ENCODE measurements around a stretch of chr10.

DNA sequence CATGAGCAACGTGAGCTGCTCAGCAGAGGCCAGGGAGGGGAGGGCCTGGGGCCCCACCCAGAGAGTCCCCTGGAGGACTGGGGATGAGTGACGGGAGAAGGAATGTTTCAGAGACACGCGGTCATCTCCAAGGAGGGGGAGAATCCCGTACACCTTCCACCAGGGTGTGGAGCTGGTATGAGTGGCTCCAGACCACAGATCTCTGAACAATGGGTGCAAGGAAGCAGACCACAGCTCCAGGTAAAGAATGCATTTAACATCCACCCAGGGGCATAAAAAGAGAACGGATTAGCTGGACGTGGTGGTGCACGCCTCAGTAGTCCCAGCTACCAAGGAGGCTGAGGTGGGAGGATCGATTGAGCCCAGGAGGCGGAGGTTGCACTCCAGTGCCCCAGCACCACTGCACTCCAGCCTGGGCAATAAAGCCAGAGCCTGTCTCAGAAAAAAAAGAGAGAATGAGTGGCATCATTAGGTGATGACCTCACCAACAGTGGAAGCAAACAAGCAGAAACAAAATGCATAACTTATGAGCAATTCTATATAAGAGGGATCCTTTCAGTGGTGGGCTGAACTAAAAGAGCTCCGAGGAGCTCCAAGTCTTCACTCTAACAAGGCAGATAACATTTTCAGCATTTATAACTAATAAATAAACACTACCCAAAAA lies 12.6 kb downstream of the PSAP start:
- PRO-cap, 2 experiments = no peak in any of the 2 experiments
- RAMPAGE, long total RNA, 4 experiments = no peak in any of the 4 experiments

- PRO-cap, 2 experiments = no peak in any of the 2 experiments
- RAMPAGE, long total RNA, 4 experiments = no peak in any of the 4 experiments
Observed at GRCh38 chr10:71851644-71852128, 635 bp upstream of the PSAP start.

GRCh38 chr10:71853837-71854378 lies 2.9 kb upstream of the PSAP start:
- PRO-cap, 2 experiments = no peak in any of the 2 experiments
- RAMPAGE, long total RNA, 4 experiments = no peak in any of the 4 experiments

GRCh38 chr10:72007042-72007515 lies 42.9 kb downstream of the CHST3 start:
- PRO-cap, 2 experiments = no peak in any of the 2 experiments
- RAMPAGE, long total RNA, 4 experiments = no peak in any of the 4 experiments

- PRO-cap, 2 experiments = no peak in any of the 2 experiments
- RAMPAGE, long total RNA, 4 experiments = no peak in any of the 4 experiments
Observed at GRCh38 chr10:72009135-72010123, 45.2 kb downstream of the CHST3 start.

DNA sequence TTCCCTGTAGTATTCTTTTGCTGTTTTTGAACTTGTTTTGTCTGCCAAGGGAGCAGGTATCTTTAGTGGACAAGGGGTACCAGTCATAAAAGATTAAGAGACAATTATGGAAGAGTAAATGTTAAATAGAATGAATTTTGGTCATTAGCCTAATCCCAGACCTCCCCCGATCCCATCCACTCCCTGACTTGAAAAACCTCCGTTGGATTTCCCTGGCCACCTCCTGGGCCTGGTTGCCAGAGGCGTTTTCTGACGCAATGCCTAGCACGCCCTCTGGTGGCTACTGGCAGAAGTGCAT lies 40.0 kb downstream of the SPOCK2 start:
- PRO-cap, 2 experiments = no peak in any of the 2 experiments
- RAMPAGE, long total RNA, 4 experiments = no peak in any of the 4 experiments

GRCh38 chr10:72086876-72087907 lies 1.2 kb downstream of the SPOCK2 start:
- PRO-cap, 2 experiments = peak in 1 of 2 experiments; most common plus-strand start chr10:72087741 (in 1); most common minus-strand start chr10:72087703 (in 1)
- RAMPAGE, long total RNA, 4 experiments = no peak in any of the 4 experiments

DNA sequence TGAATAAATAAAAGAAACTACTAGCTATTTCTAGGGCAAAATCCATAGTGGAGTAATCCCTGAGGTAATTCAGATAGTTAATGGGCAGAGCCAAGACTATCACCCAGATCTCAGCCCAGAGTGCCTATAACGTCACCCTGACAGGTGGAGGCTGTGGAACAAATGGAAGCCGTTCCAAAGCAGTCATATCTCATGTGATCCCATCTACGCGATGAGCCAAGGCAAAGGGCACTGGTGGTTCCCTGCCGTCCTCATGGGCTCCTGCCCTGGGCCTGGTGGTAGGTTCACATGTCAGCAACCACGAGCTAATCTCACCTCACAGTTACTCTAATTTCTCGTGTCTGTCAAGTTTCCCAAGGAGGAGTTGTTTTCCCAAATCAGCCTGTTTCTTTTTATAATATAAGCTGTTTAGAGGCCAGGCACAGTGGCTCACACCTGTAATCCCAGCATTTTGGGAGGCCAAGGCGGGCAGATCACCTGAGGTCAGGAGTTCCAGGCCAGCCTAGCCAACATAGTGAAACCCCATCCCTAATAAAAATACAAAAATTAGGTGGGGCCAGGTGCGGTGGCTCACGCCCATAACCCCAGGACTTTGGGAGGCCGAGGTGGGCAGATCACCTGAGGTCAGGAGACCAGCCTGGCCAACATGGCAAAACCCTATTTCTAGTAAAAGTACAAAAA lies 22.5 kb upstream of the ASCC1 start:
- PRO-cap, 2 experiments = no peak in any of the 2 experiments
- RAMPAGE, long total RNA, 4 experiments = no peak in any of the 4 experiments

GRCh38 chr10:72257091-72257443 lies 16.7 kb upstream of the DDIT4 start:
- PRO-cap, 2 experiments = no peak in any of the 2 experiments
- RAMPAGE, long total RNA, 4 experiments = no peak in any of the 4 experiments

- PRO-cap, 2 experiments = no peak in any of the 2 experiments
- RAMPAGE, long total RNA, 4 experiments = no peak in any of the 4 experiments
Observed at GRCh38 chr10:72260098-72260355, 13.7 kb upstream of the DDIT4 start.

- PRO-cap, 2 experiments = no peak in any of the 2 experiments
- RAMPAGE, long total RNA, 4 experiments = no peak in any of the 4 experiments
Observed at GRCh38 chr10:72277264-72277778, 3.6 kb downstream of the DDIT4 start.

DNA sequence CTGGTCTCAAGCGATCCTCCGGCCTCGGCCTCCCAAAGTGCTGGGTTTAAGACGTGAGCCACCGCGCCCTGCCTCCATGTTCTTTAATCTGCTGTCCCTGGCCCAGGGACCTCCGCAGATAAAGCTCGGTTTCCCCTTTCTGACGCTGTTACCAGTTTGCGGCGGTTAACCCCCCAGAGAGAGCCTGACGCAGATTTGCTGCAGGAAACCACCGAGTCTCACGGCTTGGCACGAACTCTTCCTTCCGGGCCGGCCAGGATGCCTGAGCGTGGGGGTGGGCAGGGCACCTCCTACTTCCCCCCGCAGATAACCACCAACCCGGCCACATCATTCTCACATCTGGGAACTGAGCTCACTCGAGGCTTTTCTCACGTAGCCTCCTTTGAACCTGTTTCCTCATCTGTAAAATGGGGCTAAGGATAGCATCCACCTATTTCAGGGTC lies 23.4 kb downstream of the DDIT4 start:
- PRO-cap, 2 experiments = peak in 2 of 2 experiments; most common plus-strand start position 336 of the sequence (in 2); most common minus-strand start position 90 of the sequence (in 2)
- RAMPAGE, long total RNA, 4 experiments = no peak in any of the 4 experiments

- PRO-cap, 2 experiments = no peak in any of the 2 experiments
- RAMPAGE, long total RNA, 4 experiments = no peak in any of the 4 experiments
Observed at GRCh38 chr10:72308351-72308988, 34.7 kb downstream of the DDIT4 start.

DNA sequence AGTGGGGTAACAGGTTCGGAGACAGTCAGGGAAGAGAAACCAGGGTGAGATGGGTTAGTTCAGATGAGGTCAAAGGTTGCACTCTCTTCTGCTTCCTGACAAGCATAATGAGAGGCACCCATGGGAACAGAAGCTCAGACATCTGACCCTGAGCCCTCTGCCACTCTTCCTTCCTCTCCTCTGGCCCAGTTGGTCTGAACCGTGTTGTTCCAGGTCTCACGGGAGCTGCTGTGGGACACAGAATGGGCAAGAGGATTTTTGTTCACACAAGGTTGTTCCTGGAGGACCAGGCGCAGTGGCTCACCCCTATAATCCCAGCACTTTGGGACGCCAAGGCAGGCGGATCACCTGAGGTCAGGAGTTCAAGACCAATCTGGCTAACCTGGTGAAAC lies 38.3 kb downstream of the DNAJB12 start:
- PRO-cap, 2 experiments = no peak in any of the 2 experiments
- RAMPAGE, long total RNA, 4 experiments = no peak in any of the 4 experiments

GRCh38 chr10:72332805-72333949 lies 21.5 kb downstream of the DNAJB12 start:
- PRO-cap, 2 experiments = peak in 1 of 2 experiments; most common plus-strand start chr10:72333223 (in 1); most common minus-strand start chr10:72333219 (in 1)
- RAMPAGE, long total RNA, 4 experiments = no peak in any of the 4 experiments

DNA sequence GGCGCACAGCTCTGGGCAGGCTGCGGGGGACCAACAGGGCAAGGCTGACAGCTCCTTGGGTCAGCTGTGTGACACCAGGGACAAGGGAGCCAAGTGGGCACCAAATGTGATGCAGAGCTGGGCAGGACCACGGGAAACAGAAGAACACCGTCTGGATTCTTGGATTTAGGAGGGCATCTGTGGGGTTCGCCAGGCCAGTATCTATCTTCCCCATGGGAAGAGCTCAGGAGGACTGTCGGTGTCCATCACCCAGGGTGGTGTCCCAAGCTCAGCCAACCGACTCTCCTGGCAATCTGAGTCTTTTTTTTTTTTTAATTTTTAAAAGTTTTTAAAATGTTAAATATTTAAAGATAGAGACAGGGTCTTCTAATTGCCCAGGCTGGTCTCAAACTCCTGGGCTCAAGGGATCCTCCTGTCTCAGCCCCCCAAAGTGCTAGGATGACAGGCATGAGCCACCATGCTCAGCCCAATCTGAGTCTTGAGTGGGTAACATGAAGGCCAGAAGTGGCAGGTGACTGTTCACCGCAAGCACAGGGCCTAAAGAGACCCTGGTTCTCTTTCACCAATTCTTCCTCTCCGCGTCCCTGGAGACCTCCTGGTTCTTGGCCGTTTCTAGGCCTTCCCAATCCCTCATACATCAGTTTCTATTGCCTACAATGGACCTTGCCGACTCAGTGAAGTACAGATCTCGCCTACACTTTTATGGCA lies 11.0 kb downstream of the DNAJB12 start:
- PRO-cap, 2 experiments = no peak in any of the 2 experiments
- RAMPAGE, long total RNA, 4 experiments = no peak in any of the 4 experiments

GRCh38 chr10:72353250-72353934 lies 1.3 kb downstream of the DNAJB12 start:
- PRO-cap, 2 experiments = peak in 1 of 2 experiments; most common plus-strand start chr10:72353856 (in 1)
- RAMPAGE, long total RNA, 4 experiments = no peak in any of the 4 experiments

- PRO-cap, 2 experiments = no peak in any of the 2 experiments
- RAMPAGE, long total RNA, 4 experiments = no peak in any of the 4 experiments
Observed at GRCh38 chr10:72743908-72745073, 52.3 kb downstream of the MCU start.

- PRO-cap, 2 experiments = no peak in any of the 2 experiments
- RAMPAGE, long total RNA, 4 experiments = no peak in any of the 4 experiments
Observed at GRCh38 chr10:72756416-72757409, 64.8 kb downstream of the MCU start.

DNA sequence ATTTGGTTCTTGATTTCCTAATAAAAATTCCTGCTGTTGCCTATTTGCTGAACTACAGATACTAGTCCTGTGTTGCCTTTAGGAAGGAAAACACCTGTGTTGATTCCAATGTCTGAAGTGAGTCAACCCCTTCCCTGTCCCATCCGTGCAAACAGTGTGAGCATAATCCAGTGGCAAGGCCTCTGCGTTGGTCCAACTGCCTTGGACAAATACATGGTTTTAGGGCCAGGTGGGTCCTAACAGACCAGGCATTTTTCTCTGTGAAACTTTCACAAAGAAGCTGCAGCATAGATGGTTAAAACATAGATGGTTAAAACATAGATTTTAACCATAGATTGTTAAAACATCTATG lies 1.7 kb downstream of the PLA2G12B start:
- PRO-cap, 2 experiments = no peak in any of the 2 experiments
- RAMPAGE, long total RNA, 4 experiments = no peak in any of the 4 experiments